Mammary epithelial cell (primary cell): ENCODE measurements around a stretch of chr18.

DNA sequence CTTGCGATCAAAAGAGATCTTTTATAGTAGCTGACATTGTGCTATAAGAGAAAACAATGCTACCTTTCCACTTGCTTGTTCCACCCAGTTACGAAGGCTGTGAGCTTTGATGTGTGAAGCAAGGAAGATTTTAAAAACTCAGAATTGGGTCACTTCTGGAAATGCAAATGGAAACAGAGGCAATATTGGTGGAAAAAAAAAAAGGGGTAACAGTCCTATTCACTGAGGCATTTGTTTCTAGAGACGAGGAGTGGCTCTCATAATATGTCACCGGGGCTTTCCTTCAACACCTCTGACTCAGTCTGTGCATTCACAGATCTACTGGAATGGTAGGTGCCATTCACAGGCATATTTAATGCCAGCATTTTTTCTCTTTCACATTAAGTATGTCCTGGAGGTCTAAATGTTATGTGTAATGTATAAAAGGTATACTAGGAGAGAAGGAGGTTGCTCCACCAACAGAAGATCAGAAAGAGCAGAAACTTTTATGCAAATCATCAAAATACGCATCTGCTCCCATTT, 91.8 kb downstream of the TGIF1 start:
- CAGE, long polyA plus RNA = no peak
- RRBS = no CpG with 5 or more reads among the region's 5 CpGs

GRCh38 chr18:3602848-3603299, 152.9 kb downstream of the TGIF1 start:
- CAGE, long polyA plus RNA = no peak
- RRBS = no CpG with 5 or more reads among the region's 11 CpGs

GRCh38 chr18:4248527-4249391, 206.3 kb downstream of the DLGAP1 start:
- CAGE, long polyA plus RNA = no peak
- RRBS = 80% methylated on average over 2 of the region's 15 CpGs

DNA sequence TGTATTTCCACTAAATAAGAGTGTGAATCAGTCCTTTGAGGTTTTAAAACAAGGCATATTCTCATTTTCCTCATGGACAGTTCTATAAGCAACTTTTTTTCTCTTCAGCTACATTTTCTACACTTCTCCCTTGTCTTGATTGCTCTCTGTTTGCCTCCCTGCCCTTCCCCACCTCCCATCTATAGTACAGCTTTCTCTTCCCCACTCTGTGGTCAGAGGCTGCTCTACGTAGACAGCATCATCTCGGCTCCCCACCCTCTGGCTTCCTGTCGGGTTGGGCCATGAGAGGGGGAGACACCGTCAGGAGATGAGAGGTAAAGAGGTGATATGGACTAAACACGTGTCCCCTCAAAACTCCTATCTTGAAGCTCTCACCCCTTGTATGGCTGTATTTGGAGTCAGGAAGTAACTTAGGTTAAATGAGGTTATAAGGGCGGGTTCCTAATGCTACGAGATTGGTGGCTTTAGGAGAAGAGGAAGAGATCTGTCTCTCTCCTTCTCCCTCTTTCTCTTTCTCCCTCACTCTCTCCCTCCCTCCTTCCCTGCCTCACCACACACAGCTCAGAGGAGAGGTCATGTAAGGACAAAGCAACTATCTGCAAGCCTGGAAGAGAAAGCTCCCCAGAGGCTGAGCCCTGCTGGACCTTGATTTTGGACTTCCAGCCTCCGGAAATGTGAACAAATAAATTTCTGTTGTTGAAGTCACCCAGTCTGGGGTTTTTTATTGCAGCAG, 138.2 kb downstream of the AKAIN1 start:
- CAGE, long polyA plus RNA = no peak
- RRBS = no CpG with 5 or more reads among the region's 8 CpGs

GRCh38 chr18:5294067-5294443, 1.5 kb downstream of the ZBTB14 start:
- CAGE, long polyA plus RNA = no peak
- RRBS = no CpG with 5 or more reads among the region's 5 CpGs

DNA sequence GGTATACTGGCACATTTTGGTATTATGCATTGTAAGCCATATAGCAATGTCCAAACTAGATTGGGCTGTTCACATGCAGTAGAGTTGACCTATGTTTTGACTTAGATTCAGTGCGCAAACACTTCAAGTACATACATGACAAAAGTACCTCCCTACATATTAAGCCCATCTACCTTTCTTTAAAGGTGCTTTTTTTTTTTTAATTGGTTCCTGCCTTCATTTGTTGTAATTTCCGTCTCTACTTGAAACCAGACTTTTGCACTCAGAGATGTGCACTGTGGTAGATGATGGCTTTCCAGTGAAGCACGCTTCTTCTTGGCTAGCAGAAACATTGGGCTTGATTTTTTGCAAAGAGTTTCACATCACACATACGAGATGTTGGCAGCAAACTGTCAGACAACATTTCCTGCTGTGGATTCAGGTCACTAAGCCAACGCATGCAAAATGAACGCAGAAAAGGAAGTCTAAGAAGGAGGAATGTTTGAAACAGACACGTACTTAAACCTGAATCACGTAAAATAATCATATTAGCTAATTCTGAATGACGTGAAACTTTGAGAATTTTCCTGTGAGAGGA, 88.3 kb downstream of the EPB41L3 start:
- CAGE, long polyA plus RNA = no peak
- RRBS = no CpG with 5 or more reads among the region's 9 CpGs

DNA sequence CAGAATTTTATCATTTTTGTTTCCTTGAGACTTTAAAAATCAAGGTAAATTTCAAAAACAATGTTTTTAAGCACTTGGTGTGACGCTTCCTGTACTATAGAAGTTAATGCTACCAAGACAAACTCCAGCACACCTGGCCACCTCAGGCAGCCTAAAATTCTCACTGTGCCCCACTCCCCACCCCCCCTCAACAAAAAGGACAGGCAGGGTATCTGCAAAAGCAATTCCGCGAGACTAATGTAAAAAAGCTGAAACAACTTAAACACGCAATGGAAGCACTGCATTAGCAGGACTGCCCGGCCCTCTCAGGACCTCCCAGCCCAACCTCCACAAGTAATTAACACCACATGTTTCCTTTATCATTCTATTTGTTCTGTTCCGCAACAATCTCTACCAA, 1.5 kb downstream of the EPB41L3 start:
- CAGE, long polyA plus RNA = no peak
- RRBS = no CpG with 5 or more reads among the region's 6 CpGs

DNA sequence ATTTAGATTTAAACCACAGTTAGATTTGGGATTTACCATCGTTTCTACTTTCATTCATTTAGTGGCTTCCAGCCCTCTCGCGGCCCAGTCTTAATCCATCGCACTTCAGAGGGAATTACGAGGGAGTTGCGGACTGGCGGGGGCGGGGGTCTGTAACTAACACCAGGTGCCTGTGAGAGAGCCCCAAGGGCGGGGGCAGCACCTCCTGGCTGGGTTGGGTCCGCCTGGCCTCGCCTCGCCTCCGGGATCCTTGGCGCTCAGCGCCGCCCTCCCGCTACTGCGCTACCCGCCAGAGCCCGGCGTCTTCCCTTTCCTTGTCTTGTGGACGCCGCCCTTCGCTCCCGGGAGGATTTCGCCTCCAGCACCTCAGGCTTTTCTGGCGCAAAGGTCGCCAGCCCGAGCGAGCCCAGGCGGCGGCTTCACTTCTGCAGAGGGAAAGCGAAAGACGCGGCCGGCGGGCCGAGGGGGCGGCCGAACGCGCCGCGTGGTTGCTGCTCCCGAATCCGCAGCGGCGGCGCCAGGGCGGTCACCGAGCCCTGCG, 84.5 kb upstream of the EPB41L3 start:
- CAGE, long polyA plus RNA = no peak
- RRBS = 2% methylated on average over 22 of the region's 52 CpGs

DNA sequence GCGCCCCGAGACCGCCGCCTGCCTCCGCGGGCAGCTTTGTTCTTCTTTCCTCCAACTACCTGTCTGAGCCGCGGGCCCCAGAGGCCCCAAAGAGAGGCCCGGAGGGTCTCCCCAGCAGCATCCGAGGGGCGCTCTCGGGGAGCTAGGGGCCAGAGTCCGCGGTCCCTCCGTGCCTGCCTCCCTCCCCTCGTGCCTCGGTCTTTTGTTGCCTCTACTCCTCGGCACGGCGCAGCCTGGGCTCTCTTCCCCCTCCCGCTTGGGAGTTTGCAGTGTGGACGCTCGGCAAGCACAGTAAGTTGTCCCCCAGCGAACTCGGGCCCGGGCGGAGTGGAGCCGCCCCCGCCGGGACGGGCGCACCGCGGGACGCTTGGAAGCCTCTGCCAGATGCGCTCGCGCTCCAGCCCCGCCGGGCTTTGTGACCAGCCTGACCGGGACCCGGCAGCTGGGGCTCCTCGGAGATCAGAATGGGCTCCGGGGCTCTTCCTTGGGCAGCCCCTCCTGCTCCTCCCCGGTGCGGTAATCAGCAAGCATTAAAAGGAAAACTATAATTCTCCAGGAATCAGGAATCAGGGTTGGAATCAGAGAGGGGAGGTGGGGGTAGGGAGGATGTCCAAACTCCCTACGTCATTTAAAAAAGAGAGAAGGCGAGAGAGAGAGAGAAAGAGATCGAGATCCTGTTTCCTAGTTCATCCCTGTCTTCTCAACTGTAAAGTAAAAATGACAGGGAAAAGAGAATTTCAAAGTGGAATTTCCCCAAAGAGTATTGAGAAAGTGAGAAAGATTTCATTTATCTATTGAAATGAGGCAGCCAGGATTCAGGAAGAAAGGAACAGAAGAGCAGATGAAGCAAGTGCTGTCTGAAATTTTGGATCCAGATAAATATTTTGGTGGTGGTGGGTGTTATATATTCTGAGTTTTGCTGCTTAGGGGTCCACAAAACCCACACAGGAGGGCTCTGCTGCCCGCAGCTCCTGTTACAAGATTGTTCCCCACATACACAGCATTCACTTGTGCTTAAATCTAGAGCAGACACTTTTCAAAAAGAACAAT, 799 bp upstream of the TMEM200C start:
- CAGE, long polyA plus RNA = no peak
- RRBS = 1% methylated on average over 22 of the region's 50 CpGs

- CAGE, long polyA plus RNA = no peak
- RRBS = no CpG with 5 or more reads among the region's 8 CpGs
These were observed 117.7 kb upstream of the TMEM200C start for GRCh38 chr18:6012843-6013562.

- CAGE, long polyA plus RNA = no peak
- RRBS = no CpG with 5 or more reads among the region's 6 CpGs
These were observed 144.4 kb upstream of the TMEM200C start for GRCh38 chr18:6039483-6040318.

DNA sequence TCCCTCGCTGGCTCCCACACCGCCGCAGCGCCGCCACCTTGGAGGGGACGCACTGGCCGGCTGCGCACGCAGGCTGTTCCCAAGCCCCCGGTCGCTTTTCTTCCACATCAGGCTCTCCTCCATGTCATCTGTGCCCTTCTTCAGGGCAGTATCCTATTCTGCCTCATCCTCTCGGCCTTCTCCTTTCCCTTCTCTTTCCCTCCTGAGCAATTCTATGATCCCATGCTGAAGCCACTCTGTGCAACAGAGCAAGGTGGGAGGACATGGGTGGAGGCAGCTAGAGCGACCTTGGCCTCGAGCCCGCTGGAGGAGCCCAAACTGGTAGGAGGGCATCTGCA, 130.2 kb downstream of the L3MBTL4 start:
- CAGE, long polyA plus RNA = no peak
- RRBS = 67% methylated on average over 1 of the region's 15 CpGs

- CAGE, long polyA plus RNA = no peak
- RRBS = no CpG with 5 or more reads among the region's 5 CpGs
These were observed 123.5 kb downstream of the LAMA1 start for GRCh38 chr18:6994083-6994496.

DNA sequence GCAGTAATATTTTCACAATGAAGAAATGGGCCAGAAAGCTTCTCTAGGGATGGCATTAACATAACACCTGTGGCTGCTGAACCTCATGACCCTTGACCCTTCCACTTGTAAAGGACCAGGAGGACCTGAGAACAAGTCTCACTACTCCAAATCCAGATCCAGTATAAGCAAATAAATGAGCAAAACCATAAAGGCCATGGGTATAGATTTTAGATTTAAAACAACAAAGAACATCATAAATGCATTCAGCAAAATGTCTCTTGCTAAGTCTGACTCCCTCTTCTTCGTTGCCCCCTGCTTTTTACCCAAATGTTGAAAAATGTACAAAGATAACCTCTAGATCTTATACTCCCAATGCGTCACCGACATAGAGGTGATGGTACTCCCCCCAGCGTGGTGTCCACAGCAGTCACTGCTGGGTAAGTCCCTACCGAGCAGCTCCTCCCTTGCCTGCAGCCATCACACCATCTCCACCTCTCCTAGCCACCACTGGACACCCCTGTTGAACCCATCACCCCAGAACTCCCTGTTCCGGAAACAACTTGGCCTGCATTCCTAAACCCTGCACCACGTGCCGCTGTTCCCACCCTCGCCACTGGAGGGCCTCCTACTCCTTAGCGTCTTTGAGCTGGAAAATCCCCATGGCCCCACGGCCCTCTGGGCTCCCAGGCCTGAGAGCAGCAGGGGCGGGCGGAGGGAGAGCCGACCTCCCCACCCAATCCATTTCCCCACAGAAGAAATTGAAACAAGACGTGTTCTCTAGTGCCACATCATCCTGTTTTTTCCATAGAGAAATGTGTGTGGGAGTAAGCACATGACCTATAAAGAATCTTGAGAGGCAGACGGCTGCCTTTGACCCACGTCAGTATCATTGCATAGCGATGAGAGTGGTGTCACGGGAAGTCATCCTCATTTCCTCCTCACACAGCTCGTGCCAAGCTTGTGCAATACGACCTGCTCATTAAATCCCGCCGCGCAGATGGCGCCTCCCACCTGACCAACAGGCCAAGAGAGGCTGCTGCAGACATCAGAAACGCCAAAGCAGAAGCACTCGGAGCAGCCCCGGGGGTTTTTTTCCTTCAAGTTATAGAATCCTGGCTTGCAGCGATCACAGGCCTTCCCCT, 79.4 kb downstream of the LAMA1 start:
- CAGE, long polyA plus RNA = no peak
- RRBS = no CpG with 5 or more reads among the region's 29 CpGs

DNA sequence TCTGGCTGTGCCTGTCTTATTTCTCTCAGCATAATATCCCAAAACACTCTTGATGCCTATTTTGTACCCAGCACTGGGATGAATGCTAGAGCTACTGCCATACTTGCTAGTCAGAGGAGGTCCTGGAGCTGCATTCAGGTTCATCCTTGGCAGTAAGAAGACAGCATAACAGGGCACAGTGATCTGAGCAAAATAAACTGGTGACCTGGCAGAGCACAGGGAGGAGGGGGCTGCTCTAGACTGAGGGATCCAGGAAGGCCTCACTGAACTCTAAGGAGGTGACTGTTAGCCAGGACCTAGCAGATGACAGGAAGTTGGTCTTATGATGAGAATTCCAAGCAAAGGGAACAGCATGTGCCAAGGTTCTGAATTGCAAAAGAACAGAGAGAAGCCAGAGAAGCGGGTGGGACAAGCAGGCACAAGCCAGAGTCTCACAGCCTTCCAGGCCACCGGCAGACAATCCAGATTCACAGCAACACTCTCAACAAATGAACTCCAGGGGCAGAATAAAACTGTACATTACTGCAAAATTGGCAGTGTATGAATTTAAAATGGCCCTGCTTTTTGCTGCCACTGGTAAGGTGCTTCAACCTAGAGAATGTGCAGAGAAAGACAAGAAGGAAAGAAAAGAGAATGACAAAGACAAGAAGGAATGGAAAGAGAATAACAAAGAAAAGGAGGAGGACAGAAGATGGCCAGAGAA, 152.6 kb upstream of the PTPRM start:
- CAGE, long polyA plus RNA = no peak
- RRBS = no CpG with 5 or more reads among the region's 2 CpGs

DNA sequence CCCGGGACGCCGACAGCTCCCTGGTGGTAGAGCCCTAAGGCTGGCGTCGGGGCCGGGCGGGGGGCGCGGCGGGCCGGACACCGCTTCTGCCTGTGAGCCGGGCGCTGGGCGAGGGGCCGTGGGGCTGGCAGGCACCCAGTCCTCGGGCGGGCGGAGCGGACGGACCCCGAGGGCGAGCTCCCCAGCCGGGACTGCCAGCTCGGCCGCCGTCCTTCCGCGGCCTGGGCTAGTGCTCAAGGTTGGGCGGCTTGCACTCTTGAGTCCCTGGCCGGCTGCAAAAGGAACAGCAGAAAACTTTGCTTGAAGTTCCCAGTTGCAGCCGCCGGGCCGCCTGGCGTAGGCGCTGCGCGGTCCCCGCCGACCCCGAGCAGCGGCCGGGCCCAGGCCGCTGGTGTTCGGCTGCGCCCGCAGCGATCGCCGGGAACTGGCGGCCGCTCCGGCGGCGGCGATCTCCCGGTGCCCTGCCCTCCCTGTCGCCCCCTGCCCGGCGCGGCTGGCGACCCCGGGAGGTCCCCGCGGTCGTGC, 890 bp downstream of the PTPRM start:
- CAGE, long polyA plus RNA = no peak
- RRBS = 1% methylated on average over 44 of the region's 66 CpGs

DNA sequence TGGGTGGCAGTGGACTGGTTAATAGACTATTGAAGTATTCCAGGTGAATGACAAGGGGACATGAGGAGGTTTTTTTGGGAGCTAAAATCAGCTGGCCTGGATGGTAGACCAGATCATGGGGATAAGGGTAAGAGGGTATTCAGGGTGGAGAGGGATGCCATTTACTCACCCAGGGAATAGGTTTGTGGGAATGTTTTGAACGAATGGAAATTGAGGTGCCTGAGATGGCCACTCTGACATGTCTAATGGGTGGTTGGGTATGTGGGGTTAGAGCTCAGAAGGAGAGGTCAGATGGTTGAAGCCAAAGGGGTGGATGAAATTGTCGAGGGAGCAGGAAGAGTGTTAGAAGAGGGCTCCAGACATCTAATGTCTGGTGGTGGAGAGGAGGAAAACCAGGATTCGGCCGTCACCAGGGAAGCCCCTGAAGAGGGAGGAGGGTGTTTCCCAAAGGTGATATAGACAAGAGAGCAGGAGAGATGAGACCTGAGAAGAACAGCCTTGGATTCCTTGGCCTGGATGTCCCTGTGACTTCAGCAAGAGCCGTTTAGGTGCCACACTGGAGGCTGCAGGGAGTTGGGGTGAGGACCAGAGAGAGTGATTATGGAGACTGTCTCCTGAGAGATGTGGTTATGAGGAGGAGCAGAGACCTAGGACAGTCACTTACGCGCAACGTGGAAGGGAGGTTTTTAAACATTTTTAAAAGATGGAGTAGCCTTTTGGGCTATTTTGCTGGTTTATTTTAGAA, 62.9 kb downstream of the PTPRM start:
- CAGE, long polyA plus RNA = no peak
- RRBS = no CpG with 5 or more reads among the region's 8 CpGs

DNA sequence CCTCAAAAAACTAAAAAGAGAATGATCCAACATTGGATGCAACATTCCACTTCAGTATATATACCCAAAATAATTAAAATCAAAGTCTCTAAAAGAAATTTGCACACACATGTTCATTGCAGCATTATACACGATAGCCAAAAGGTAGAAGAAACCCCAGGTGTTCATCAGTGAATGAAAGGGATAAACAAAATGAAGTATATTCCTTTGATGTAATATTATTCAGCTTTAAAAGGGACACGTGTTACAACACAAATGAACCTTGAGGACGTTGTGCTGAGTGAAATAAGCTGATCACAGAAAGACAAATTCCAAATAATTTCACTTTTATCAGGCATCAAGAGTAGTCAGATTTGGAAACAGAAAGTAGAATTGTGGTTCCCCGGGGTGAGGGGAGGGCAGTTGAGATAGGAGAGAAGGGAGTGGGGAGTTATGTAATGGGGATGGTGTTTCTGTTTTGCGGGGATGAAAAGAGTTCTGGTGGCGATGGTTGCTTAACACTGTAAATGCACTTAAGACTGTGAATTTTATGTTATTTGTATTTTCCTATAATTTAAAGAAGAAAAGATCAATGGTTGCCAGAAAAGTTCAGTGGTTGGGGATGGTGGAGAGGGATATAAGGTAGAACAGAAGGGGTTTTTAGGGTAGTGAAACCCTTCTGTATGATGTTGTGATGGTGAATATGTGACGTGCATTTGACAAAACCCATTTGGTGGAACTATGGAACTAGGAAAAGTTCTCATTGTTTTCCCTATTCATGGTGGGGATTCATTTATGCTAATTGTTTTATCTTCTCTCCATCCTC, 89.1 kb downstream of the PTPRM start:
- CAGE, long polyA plus RNA = no peak
- RRBS = no CpG with 5 or more reads among the region's 7 CpGs

- CAGE, long polyA plus RNA = no peak
- RRBS = no CpG with 5 or more reads among the region's 4 CpGs
These were observed 305.4 kb downstream of the PTPRM start for GRCh38 chr18:7872487-7872879.

GRCh38 chr18:7949159-7949573, 382.1 kb downstream of the PTPRM start:
- CAGE, long polyA plus RNA = no peak
- RRBS = no CpG with 5 or more reads among the region's 7 CpGs